A172 (cell line): ENCODE results near the gene CHRNB4.

GRCh38 chr15:78640757-78641937 lies at the start of gene CHRNB4:
TSS of gene CHRNB4 (minus strand) at chr15:78641210.
- RAMPAGE, long total RNA = no peak

- RAMPAGE, long total RNA = no peak
These were observed 13.4 kb downstream of the MORF4L1 start for GRCh38 chr15:78886073-78886480.

GRCh38 chr15:78930849-78931395 lies 13.9 kb downstream of the CTSH start:
- RAMPAGE, long total RNA = no peak

DNA sequence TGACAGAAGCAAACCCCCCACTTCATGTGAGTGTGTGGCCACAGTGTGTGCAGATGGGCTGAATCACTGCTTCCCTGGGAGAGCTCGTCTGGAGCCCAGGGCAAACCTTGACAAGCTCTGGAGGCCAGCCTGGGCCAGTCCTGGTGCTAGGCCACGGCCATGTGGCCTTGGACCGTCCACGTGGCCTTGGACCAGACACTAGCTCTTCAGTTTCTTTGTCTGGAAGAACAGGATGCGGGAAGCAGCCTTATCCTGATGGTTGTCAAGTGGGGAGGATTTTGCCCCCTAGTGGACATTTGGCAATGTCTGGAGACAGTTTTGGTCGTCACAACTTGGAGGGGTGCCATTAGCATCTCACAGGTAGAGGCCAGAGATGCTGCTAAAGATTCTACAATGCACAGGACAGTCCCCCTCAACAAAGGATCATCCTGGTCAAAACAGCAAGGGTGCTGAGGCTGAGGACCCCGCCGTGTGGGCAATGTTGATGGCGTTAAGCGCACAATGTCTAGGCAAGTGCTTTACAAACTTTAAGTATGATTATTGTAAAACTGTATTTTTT lies 34.8 kb upstream of the CTSH start:
- RAMPAGE, long total RNA = no peak

- RAMPAGE, long total RNA = no peak
These were observed 53.2 kb upstream of the CTSH start for GRCh38 chr15:78997854-78998577.

DNA sequence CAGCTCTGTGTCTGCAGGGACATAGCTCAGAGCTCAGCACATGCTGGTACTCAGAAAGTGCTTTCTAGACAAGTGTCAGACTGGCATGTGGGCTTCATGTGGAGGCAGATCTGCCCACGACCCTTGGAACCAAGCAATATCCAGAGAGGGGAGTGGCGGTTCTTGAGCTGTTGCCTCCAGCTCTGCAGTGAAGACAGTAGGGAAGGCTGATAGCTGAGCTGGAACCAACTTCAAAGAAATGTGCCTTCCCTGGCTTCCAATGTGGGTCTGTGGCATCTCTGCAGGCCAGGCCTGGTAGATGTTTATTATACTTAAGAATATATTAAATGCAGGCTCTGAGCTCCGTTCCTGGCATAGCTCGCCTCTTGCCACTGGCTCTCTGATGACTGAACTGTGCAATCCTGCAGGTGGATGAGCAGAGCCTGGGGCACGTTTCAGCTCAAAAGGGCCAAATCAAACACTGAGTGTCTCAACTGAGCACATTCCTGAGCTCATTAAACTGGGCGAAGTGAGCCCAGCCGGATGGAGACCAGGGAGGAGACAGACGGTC lies 77.8 kb upstream of the ANKRD34C start:
- RAMPAGE, long total RNA = no peak

DNA sequence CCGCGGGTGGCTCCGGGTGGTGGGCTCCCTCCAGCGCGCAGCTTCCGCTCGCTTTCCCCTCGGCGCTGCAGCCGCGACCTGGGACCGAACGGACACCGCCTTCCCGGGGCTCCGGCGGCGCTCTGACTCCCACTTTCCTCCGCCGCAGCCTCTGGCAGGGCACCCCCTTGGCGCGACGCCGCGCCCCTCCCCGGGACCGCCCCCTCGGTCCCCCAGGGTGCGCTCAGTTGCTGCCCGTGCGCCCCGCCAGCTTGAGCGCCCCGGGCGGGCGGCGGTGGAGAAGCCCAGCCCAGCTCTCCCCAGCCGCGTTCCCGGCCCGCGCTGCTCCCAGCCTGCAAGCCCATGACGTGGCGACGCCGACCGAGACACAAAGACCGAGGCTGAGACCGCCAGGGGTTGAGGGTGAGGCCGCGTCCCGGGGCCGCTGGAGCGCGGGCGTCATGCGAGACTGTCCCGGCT lies 341 bp upstream of the MINAR1 start:
- RAMPAGE, long total RNA = no peak

- RAMPAGE, long total RNA = no peak
These were observed 59.4 kb downstream of the MINAR1 start for GRCh38 chr15:79491512-79491942.

GRCh38 chr15:79656026-79656425 lies 223.9 kb downstream of the MINAR1 start:
- RAMPAGE, long total RNA = no peak

- RAMPAGE, long total RNA = no peak
These were observed 225.6 kb downstream of the MINAR1 start for GRCh38 chr15:79657769-79658185.

GRCh38 chr15:79886091-79886595 lies 10.7 kb downstream of the MTHFS start:
- RAMPAGE, long total RNA = no peak

- RAMPAGE, long total RNA = no peak
These were observed 10.1 kb downstream of the BCL2A1 start for GRCh38 chr15:79960943-79961285.

GRCh38 chr15:79972881-79973314 lies 1.9 kb upstream of the BCL2A1 start:
- RAMPAGE, long total RNA = no peak

- RAMPAGE, long total RNA = no peak
These were observed 1.2 kb downstream of the ZFAND6 start for GRCh38 chr15:80060410-80061404.

DNA sequence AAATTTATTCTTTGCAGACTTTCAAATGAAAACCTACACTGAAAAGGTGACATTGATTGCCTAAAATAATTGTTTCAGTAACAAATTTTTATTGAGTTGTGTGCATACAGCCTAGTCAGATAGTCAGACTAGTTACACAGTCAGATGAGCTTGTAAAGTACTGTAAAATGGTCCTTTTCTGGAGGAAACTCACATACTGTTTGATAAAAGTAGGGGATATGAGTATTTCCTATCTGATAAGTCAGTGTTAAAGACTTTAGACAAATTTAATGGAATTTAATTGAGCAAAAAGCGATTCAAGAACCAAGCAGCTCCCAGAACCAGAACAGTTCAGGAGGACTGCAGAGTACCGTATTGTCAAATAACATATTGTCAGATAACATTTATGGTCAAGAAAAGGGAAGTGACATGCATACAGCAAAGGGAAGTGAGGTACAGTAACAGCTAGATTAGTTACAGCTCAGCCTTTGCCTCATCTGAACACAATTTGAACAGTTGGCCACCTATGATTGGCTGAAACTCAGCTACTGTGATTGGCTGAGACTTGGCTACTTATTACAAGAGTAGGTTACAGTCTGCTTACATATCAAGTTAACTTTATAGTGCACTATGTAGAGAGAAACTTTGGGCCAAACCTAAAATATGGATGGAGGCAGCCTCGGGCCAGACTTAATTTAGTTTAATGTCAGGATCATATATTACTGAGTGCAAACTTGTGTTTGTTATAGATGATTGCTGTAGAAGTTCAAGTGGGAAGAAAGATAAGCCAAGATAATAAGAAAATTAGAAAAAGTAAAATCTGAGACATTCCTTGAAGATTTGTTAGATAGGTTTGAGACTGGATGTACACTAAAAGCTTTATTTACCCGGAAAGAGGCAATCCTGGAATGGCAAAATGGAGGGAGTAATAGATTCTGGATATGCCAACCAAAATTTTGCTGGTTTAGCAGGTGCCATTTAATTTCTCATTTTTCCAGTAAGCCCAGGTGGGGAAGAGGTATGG lies 22.0 kb downstream of the ZFAND6 start:
- RAMPAGE, long total RNA = no peak

DNA sequence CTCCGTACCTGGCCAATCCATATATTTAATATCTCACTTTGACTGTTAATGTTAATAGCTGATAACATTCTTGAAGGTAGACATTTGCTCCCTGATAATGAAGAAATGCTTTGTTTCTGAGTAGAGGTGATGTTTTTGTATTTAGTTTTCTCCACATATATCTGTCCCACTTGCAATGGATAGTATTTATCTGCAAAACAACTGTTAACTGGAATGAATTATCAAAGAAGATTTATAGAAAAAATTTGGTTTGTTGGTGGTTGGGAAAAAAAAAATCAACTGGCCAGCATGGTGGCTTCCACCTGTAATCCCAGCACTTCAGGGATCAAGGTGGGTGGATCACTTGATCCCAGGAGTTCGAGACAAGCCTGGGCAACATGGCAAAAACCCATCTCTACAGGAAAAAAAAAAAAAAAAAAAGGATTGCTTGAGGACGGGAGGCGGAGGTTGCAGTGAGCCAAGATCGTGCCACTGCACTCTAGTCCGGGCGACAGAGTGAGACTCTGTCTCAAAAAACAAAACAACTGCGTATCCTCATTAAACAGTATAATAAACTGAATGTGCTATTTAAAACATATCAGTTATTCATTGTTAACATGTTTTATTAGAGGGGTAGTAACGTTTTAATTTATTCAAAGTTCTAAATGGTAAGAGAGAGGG lies 32.6 kb downstream of the ZFAND6 start:
- RAMPAGE, long total RNA = no peak

DNA sequence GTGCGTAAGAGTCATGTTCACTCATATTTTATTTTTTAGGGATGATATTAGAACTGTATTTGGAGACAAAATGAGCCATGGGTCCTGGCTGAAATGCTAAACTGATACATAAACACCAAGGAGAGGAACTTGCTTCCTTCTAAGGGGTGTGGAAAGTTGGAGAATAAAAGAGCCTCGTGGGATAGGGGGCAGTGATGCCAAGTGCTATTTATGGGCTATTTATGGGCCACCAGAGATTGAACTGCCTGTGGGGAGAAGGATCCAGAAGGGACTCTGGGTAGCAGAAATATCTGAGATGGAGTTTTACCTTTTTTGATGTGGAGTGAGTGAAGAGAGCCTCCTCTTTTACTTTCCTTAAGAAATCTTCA lies 1.8 kb upstream of the ARNT2 start:
- RAMPAGE, long total RNA = no peak

GRCh38 chr15:80559041-80559744 lies 135.9 kb upstream of the ABHD17C start:
- RAMPAGE, long total RNA = no peak

DNA sequence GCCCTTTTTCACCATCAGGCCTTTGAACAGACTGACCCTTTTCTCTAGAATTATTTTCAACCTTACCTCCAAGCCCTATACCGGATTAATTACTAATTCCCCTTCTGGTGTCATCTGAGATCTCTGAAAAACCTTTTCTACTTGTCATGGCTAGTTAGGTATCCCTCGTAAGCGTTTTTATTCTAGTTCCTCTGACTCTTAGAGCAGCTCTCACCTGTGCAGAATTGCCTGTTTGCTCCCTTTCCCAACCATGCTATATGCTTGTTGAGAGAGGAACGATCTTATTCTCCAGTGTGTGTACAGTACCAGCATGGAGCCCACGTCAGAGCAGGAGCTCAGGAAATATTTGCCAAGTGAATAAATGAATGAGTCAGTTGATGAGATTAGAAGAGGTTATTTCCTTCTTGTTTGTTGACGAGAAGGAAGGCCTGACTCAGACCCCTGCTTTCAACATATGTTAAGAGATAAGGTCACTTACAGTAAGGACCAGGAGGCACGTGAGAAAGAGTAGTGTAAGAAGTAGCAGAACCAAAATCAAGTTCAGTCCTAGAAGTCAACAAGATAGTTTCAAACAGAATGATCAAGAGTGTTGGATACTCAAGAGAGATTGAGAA lies 106.4 kb upstream of the ABHD17C start:
- RAMPAGE, long total RNA = no peak

GRCh38 chr15:80695492-80696125 lies 499 bp downstream of the ABHD17C start:
- RAMPAGE, long total RNA = no peak